Right ventricle myocardium (tissue), 1 donor: ENCODE measurements around the genes WFS1 and MRFAP1.

DNA sequence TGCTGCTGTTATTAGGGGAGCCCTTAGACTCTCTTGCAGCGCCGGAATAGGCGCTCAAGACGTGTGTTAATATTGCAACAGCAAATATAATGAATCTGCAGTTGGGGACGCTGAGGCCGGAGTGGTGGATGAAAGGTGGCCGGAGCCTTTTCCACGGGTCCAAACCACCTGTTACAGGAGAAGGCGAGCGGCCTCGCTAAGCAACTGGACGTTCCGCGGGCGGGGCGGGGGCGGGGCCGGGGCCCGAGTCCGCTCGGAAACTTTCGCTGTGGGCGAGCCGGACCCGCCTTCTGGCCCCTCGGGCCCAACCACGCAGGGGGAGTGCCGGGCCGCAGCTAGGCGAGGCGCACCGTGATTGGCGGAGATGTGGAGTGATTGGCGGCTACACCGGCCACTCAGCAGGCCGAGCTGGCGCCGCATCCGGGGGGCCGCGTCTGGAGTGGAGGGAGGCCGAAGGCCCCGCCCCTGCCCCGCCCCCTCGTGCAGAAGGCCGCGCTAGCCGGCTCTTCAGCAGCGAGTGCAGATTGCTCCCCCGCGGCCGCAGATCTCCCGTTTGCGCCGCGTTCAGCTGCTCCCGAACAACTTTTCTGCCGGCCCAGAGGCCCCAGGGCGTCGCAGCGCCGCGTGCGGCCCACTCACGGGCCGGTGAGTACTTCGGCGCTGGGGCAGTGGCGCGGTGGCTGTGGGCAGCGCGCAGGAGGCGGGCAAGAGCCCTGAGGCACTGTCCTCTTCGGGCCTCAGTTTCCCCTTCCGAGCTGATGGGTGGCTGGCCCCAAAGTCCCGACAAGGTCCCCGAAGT lies at the start of gene WFS1:
Gene WFS1, plus strand, starts transcription at position 481 of the 799 bp plus-strand sequence.
- PRO-cap, 2 experiments, result peak in 2 of 2 experiments; most common plus-strand start position 513 of the sequence (in 2); most common minus-strand start position 217 of the sequence (in 2)

GRCh38 chr4:6390406-6390784 lies 82.0 kb downstream of the PPP2R2C start:
- PRO-cap, 2 experiments, result peak in 2 of 2 experiments; most common plus-strand start chr4:6390638 (in 2)

DNA sequence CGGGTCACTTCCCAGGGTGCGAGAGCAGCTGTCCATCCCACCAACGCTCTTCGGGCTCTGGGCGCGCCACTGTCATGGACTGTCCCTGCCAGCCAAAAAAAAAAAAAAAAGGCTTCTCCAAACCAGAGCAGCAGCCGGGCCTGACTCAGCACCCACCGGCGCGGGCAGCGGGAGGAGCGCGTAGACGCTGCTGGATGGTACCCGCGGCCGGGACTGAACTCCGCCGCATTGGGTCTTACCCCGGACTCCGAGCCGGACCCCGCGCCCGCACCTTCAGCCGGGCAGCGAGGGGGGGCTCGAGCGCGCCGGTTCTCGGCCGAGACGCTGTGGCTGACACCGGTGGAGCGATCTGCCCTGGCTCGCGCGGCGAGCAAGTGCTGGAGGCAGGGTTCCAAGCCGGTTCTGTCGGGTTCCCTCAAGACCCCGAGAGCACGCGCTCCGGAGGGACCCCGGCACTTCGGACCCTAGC lies 12.1 kb upstream of the MAN2B2 start:
- PRO-cap, 2 experiments, result no peak in any of the 2 experiments

- PRO-cap, 2 experiments, result peak in 2 of 2 experiments; most common plus-strand start chr4:6640685 (in 1); most common minus-strand start chr4:6641301 (in 2)
Measured at GRCh38 chr4:6640619-6641737, at the start of gene MRFAP1. Gene MRFAP1, plus strand, starts transcription at chr4:6640685.

DNA sequence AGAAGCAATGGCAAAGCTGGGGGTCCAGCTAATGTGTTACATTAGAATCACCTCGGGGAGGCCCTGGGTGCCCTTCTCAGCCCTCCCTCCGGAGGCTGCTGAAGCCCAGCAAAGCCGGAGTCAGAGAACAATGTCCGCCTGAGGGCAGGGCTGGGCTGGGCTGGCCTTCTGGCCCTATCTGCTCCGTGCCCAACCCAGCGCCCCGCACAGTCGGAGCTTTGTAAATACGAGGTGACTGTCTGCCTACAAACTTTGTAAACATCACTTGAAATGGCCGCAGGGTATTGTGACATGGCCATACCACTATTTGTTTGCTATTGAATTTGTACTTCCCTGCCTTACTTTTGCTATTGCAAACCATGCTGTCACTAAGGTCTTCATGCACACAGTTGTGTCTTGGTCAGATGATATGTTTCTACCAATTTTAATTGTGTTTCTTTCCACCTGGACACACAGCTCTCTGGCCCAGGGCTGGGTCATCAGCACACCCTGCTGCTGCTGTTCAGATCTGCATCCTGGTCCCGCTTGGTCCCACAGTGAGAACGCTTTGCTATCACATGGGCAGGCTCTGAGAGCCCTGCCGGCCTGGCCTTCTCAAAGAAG lies 2.1 kb downstream of the S100P start:
- PRO-cap, 2 experiments, result no peak in any of the 2 experiments

- PRO-cap, 2 experiments, result peak in 2 of 2 experiments; most common plus-strand start chr4:6747514 (in 2); most common minus-strand start chr4:6747416 (in 1)
Measured at GRCh38 chr4:6746603-6747807, 31.0 kb downstream of the BLOC1S4 start.

DNA sequence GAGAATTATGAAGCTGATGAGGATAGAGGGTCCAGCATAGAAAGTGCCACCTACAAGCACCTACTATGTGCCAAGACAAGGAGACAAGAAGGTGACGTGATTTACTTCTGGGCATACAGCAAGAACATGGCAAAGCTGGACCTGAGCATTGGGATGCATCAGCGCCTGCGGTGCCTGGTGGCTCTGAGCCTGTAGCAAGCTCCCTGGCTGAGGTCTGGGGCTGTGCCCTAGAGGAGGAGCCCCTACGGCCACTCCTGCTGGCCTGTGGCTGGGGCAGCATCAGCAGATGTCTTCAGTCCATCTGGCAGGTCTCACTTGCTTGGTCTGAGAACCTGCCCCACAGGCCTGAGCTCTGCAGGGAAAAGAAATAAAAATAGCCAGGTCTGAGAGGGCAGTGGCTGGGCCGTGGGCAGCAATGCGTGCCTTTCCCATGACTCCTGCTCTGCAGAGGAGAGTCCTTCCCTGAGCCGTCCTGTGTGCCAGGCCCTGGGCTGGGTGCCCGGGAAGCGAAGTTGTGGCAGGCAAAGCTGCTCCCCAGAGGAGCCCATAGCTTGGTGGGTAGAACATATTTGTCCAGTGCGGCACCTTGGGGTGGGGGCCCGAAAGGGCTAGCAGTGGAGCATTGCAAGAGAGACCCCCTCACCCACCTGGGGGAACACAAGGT lies 11.4 kb upstream of the KIAA0232 start:
- PRO-cap, 2 experiments, result peak in 2 of 2 experiments; most common plus-strand start position 482 of the sequence (in 2); most common minus-strand start position 185 of the sequence (in 2)

DNA sequence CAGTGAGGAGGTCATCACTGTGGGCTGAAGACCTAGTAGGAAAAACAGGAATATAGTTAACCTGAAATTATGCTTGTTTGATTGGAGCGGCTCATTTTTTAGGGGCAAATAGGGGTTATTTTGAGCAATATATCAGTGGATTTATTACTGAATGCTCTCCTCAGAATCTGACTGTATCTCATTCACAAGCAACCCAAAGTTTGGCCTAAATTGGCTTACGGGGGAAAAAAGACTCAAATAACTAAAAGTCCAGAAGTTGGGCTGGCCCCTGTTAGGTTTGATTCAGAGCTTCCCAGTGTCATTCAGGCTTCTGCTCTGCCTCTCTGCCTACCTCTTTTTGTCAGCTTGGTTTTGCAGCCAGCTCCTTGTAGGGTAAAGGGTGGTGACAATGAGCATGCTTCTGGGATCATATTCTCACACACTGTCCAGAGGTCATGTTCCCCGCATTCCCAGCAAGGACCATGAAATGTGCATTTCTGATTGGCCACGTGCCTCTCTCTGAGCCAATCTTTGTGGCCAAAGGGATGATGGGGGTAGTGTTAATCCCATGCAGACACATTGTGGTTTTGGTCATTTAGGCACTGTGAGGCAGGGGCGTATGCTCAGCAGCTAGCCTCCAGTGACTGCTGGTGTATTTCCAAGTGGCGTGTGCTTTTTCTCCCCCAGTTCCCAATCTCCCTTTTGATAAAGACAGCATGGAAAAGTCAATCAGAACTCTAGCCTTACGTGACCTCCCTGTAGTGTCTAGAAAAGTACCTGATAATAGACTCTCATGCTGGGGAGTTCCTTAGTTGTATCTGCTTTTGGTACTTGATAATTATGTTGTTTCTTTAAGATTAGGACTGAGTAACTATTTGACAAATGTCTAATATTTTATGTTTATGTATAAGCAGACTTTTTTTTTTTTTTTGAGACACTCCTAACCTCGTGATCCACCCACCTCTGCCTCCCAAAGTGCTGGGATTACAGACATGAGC lies 57.6 kb downstream of the KIAA0232 start:
- PRO-cap, 2 experiments, result peak in 2 of 2 experiments; most common minus-strand start position 339 of the sequence (in 2)

GRCh38 chr4:6855494-6856016 lies 54.1 kb upstream of the TBC1D14 start:
- PRO-cap, 2 experiments, result peak in 2 of 2 experiments; most common plus-strand start chr4:6855813 (in 2); most common minus-strand start chr4:6855771 (in 1)

- PRO-cap, 2 experiments, result peak in 2 of 2 experiments; most common minus-strand start chr4:6857207 (in 2)
Measured at GRCh38 chr4:6856942-6857475, 52.6 kb upstream of the TBC1D14 start.

DNA sequence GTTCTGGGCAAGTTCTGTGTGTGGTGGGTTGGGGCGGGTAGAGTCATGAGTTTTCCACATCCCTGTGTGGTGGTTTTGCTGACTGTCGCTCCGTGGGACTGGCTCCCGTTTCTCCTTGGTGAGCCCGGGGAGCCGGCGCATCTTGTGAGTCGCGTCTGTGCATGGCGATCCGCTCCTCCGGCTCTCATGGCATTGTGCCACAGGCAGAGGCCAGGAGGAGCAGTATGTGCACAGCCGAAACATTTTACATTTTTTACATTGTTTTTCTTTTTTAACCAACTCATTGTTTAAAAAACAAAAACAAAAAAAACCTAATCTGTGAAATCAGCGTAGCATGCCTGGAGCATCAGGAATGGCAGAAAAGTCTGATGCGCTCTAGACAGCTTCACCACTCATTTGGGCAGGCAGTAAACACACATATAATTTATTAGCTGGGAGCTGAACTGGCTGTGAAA lies 27.6 kb upstream of the TBC1D14 start:
- PRO-cap, 2 experiments, result no peak in any of the 2 experiments

- PRO-cap, 2 experiments, result peak in 2 of 2 experiments; most common minus-strand start chr4:7044535 (in 2)
Measured at GRCh38 chr4:7044338-7044968, 1.3 kb downstream of the TADA2B start.

- PRO-cap, 2 experiments, result no peak in any of the 2 experiments
Measured at GRCh38 chr4:7291293-7291848, 99.0 kb downstream of the SORCS2 start.

GRCh38 chr4:7336821-7337168 lies 97.9 kb downstream of the PSAPL1 start:
- PRO-cap, 2 experiments, result no peak in any of the 2 experiments

- PRO-cap, 2 experiments, result no peak in any of the 2 experiments
Measured at GRCh38 chr4:7652617-7653031, 217.9 kb upstream of the PSAPL1 start.

- PRO-cap, 2 experiments, result no peak in any of the 2 experiments
Measured at GRCh38 chr4:7653657-7654333, 219.1 kb upstream of the PSAPL1 start.

GRCh38 chr4:7805958-7806621 lies 133.6 kb downstream of the AFAP1 start:
- PRO-cap, 2 experiments, result peak in 1 of 2 experiments; most common plus-strand start chr4:7806212 (in 1); most common minus-strand start chr4:7806051 (in 1)

- PRO-cap, 2 experiments, result no peak in any of the 2 experiments
Measured at GRCh38 chr4:7854502-7854957, 85.1 kb downstream of the AFAP1 start.

DNA sequence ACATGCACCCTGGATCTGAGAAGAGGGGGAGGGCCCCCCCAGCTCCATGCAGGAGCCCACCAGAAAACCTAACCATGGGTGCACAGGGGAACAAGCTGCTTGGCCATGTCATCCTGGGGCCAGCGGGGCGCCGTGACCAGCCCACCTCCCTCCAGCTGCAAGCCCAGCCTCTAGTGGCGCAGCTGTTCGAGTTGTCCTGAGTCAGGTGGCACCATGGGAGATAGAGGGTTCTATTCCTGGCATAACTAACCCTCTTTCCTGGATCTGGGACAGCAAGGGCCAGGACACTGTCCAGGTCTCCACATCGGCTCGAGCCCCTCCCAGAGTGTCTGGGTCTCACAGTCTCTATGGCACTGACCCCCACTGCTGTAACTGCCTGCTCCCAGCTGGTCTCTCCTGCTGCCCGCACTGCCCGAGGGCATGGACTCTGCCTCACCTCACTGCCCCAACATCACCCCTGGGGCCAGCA lies 16.7 kb downstream of the ABLIM2 start:
- PRO-cap, 2 experiments, result peak in 2 of 2 experiments; most common plus-strand start position 271 of the sequence (in 1); most common minus-strand start position 175 of the sequence (in 2)

- PRO-cap, 2 experiments, result no peak in any of the 2 experiments
Measured at GRCh38 chr4:8163823-8164615, 5.4 kb upstream of the ABLIM2 start.